Neural crest cell (in vitro differentiated cells): Measurements from ENCODE around the genes SEMA3D and ELAPOR2.

GRCh38 chr7:80374343-80374817 is 137.5 kb downstream of the GNAT3 start:
- PRO-cap = no peak

- PRO-cap = no peak
Measured at GRCh38 chr7:80392896-80393145, 119.0 kb downstream of the GNAT3 start.

DNA sequence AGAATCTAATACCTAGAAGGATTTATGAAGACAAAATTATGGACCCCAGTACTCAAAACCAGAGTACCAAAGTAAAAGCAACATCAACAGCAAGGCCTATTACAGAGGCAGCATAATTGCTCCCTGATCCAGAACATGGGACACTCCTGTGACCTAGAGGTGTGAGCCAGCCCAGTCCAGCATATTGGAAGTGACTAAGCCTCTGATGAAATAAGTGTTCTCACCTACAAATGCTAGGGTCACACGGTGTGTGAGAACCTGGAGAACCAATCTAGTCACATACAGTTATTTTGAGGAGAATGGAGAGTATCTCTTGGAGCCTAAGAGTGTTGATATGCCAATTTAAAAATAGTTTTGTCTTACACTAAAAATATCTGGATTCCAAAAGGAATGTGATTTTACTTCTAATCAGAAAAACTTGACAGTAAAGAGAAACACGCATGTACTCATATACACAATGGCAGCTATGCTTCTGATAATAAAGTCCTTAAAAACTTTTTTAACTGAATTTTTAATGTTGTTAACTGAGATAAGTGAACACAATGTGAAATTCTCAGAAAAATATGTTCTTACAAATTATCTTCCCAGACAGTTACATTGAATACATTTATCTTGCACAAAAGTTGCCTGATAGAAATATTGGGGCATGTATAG is 56.9 kb upstream of the CD36 start:
- PRO-cap = no peak

- PRO-cap = no peak
Measured at GRCh38 chr7:80603948-80604339, 34.5 kb upstream of the CD36 start.

GRCh38 chr7:80639617-80640430 is 1.4 kb downstream of the CD36 start:
- PRO-cap = no peak

DNA sequence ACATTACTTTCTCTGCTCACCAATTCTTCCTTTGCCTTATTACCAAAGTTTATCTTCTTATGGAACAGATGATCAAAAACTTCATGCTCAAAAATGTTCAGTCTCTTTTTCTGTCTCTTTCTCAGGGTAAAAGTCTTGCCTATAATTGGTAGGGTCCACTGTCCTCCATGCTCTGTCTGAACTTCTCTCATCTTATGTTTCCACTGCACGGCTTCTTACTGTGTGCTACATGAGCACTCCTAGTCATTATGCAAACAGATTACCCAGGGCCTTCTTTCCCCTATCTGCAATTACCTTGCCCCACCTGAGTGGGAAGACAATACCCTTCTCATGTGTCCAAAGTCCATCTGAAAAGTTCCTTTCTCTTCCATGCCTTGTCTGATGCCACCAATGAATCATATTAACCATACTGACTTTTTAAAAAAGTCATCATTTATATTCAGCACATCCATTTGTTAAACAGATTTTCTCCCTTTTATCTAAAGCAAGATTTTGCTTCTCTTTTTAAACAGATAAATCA is 48.9 kb downstream of the SEMA3C start:
- PRO-cap = no peak

- PRO-cap = no peak
Measured at GRCh38 chr7:81769378-81769821, 447 bp downstream of the HGF start.

DNA sequence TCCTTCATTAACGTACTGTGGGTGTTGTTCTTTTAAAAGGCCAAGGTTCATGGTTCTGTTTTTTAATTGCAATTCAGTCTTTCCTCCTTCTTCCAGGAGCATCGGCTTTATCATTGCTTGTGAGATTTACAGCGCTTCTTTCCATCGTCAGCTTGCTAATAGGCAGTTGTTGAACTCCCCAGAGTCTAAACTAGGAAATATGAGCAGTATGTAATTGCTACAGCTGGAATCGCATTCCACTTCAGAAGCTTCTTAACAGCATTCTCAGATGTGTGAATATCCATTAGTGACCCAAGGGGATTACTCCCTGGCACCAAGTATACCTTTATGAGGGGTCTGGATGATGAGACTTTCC is 76.0 kb upstream of the HGF start:
- PRO-cap = no peak

GRCh38 chr7:82435536-82436312 is 7.9 kb downstream of the CACNA2D1 start:
- PRO-cap = no peak

- PRO-cap = no peak
Measured at GRCh38 chr7:84196074-84196604, 1.6 kb upstream of the SEMA3A start.

GRCh38 chr7:85024212-85024703 is 162.6 kb downstream of the SEMA3D start:
- PRO-cap = no peak

DNA sequence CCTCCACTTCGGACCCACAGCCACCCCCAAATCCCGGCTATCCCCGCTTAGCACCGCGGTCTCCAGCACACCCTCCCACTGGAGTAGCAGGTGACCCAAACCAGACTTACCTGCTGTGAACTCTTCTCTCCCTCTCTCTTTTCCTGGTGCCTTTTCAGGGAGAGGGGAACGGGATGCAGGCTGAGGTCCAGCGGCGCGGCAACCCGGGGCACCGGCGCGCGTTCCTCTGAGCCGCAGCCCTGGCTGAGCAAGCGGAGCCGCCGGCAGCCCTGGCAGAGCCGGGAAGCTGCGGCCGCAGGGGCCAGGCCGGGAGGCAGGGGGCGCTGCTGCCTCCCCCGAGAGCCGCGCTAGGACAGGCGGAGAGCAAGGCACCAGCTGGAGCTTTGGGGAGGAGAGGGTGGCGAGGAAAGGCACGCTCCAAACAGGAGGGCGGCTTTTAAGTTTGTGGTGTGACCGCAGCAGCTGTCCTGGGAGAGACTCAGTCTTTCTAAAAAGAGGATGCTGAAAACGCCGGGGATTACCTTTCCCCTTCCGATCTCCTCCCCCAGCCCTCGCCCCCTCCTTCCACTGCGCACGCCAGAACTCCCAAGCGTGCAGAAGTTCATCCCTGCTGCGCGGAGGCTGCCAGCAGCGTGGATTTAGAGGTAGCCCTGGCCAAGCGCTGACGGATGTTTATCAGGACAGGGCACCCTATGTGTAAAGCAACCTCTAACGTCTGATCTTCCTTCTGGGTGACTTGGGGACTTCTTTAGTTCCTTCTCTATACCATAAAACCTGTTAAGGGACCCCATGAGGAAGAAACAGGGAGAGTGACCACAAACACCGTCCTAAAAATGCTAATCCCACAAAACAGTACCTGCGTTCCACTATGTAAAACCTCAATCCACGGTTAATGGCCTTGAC is at the start of gene SEMA3D:
SEMA3D (minus strand) TSS at position 489 of the 903 bp plus-strand sequence.
- PRO-cap = bidirectional peak, plus-strand start at position 420 of the sequence, minus-strand start at position 228 of the sequence

GRCh38 chr7:85201517-85201716 is 14.6 kb upstream of the SEMA3D start:
- PRO-cap = no peak

GRCh38 chr7:85335575-85335864 is 148.7 kb upstream of the SEMA3D start:
- PRO-cap = no peak

GRCh38 chr7:86978524-86979232 is 80.8 kb downstream of the ELAPOR2 start:
- PRO-cap = no peak

DNA sequence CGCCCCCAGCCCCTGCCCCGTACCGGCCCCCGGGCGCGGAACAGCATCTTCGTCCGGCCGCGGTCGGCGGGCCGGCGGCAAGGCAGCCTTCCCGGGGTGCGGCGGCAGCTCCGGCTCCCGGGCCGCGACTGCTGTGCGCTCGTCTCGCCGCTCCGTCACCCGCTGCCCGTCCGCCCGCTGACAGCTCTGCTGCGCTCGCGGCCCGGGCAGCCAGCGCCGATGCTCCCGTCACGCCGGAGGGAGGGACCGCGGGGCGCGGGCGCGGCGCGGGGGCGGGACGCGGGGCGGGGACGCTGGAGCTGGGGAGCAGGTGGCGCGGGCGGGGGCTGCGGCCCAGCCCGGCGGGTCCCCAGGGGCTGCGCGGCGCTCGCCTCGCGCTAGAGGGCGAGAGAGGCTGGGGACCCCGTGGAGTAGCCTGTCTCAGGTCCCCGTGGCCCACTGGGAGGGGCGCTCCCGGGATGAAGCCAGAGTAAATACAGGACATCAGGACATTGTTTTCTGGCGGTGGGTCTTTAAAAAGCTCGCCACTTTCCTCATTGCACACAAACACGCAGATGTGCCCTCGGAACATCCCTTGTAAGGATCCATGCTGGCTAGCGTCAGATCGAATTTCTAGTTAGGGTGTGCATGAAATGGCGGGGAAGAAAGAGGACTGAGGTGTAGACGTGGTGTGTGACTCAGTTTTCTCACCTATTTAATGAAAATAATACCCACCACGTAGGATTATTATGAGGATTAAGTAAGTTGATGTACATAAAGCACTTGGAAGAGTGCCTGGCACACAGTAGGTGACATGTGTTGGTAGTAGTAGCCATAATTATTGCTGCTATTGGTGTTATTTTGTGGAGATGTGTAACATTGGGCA is at the start of gene ELAPOR2:
ELAPOR2 (minus strand) TSS at position 188 of the 865 bp plus-strand sequence.
- PRO-cap = bidirectional peak, plus-strand start at position 438 of the sequence, minus-strand start at position 188 of the sequence

GRCh38 chr7:87162090-87162766 is 10.0 kb downstream of the DMTF1 start:
- PRO-cap = no peak

- PRO-cap = no peak
Measured at GRCh38 chr7:87162810-87163724, 10.8 kb downstream of the DMTF1 start.

DNA sequence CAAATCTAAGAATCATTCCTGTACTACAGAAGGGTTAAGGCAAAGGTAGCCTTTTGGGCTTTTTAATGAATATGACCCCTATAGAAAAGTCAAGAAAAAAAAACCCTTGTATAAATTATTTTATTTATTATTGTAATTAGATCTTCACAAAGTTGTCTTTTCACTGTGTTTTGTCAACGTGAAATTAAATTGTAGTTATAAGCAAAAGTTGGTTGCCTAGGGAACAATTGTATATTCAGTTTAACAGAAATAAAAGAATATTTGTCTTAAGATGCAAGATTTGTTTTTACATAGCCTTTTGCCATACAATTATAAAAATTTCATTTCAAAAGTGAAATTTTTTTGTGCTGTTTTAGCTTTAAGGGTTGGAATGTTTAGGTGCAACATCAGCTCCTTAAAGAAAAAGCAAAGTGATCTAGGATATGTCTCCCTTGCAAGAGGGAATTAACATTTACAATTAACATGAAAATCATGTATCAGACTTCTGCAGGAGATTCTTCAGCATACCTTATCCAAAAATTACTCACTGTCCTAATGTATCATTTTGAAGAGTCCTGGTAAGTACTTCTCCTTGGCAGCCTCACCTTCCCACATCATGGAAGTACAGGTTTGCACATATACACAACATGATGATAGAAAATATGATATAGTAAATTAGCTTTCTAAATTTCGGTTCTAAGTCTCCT is 23.3 kb downstream of the TMEM243 start:
- PRO-cap = no peak

- PRO-cap = bidirectional peak, plus-strand start at chr7:87220083, minus-strand start at chr7:87219732; bidirectional peak, plus-strand start at chr7:87220285, minus-strand start at chr7:87220270; bidirectional peak, plus-strand start at chr7:87220673, minus-strand start at chr7:87220539
Measured at GRCh38 chr7:87220013-87220940, 745 bp upstream of the TMEM243 start.